Right ventricle myocardium (tissue), 1 donor: ENCODE results near the gene FFAR2.

GRCh38 chr19:34218151-34218664, 36.1 kb upstream of the GARRE1 start:
- PRO-cap, 2 experiments, result no peak in any of the 2 experiments

DNA sequence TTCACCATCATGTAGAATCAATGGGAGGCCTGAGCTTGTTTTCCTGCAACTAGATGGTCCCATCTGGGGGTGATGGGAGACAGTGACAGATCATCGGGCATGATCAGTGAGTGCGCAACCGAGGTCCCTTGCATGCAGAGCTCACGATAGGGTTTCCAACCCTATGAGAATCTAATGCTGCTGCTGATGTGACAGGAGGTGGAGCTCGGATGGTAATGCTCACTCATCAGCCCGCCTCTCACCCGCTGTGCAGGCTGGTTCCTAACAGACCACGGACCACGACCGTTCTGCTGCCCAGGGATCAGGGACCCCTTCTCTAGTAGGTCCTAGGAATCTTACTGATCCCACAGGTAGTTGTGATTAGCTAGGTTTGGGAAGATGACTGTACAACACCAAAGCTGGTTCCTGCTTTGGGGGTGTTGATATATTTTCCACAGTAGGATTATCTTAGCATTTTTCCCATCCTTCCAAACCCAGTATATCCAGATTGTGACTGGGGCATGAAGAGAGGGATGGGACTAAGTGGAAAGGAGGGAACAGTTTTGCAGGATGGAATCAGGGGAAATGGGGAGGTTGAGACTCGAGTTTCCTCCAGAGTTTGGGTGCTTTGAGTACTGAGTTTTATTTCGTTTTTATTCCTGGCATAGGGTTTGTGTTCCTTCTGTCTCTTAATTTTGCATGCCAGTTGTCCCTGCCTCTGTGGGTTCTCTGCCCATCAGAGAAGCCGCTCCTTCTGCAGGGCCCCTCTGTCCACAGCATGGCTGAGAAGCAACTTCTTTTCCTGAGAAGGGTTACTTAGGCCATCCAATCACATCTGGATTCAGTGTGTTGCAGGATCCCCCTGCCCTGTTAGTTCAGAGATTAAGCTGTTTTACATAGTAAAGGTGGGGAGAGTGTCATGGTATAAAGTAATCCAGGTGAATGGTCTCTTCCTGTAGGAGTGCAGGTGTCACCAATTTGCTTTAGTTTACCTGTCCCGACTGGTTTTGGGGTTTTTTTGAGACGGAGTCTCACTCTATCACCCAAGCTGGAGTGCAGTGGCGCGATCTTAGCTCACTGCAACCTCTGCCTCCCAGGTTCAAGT, 23.2 kb upstream of the GARRE1 start:
- PRO-cap, 2 experiments, result no peak in any of the 2 experiments

DNA sequence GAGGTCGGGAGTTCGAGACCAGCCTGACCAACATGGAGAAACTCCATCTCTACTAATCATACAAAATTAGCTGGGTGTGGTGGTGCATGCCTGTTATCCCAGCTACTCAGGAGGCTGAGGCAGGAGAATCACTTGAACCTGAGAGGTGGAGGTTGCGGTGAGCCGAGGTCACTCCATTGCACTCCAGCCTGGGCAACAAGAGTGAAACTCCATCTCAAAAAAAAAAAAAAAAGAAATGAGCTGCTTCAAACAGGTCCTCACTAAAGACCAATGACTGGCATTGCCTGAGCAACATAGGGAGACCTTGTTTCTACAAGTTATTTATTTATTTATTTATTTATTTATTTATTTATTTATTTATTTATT, 19.8 kb upstream of the GARRE1 start:
- PRO-cap, 2 experiments, result no peak in any of the 2 experiments

GRCh38 chr19:34337022-34337719, 27.8 kb upstream of the GPI start:
- PRO-cap, 2 experiments, result no peak in any of the 2 experiments

- PRO-cap, 2 experiments, result no peak in any of the 2 experiments
These were observed 27.3 kb upstream of the GPI start for GRCh38 chr19:34337720-34338148.

DNA sequence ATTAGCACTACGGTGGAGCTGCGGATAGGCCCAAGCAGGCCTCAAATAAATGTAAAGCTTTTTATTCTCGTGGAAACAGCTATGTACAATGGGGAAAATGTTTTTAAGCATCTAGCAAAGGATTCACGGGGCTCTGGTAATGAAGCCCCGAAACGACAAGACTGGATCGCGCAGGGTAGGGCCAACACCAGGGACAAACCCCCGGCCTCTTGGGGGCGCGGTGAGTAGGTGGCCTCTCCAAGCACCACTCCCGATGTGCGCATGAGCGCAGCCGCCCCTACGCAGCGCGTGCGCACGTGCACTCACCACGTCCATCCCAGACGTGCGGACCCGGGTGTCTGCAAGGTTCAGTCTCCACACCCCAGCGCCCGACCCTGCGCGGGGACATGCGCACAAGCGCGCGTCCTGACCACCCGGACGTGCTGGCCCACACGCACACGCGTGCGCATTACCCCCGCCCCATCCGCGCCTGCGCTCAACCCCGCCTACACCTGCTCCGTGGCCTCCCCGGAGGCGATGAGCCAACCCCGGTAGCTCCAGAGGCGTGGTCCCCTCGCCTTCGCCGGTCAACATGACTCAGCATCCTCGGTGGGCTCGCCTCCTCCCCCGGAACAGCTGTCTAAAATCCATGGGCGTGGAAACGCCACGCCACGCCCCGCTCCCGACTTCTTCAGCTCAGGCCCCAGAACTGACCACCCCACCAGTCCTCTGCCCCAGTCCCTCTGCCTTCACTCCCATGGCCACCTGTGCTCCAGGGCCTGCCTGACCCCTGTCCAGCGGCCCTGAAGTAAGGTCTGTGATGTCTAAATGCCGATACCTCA, 5.8 kb upstream of the GPI start:
- PRO-cap, 2 experiments, result peak in 2 of 2 experiments; most common plus-strand start position 462 of the sequence (in 1); most common minus-strand start position 263 of the sequence (in 1)

GRCh38 chr19:34999069-35000065, 756 bp upstream of the GRAMD1A start:
- PRO-cap, 2 experiments, result peak in 2 of 2 experiments; most common plus-strand start chr19:34999449 (in 1); most common minus-strand start chr19:34999433 (in 2)

DNA sequence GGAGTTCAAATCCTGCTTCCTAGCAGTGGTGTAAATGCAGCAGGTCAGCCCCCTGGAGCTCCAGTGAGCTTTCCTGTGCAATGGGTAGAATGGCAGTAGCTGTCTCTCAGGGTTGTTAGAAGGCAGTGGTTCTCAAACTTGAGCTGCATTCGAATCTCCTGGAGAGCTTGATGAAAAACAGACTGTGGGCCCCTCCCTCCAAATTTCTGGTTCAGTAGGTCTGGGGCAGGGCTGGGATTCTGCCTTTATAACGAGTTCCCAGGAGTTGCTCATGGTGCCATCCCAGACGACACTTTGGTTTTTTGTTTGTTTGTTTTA, 3.6 kb upstream of the SCN1B start:
- PRO-cap, 2 experiments, result peak in 1 of 2 experiments; most common plus-strand start position 253 of the sequence (in 1)

GRCh38 chr19:35043347-35043969, 1.9 kb downstream of the HPN start:
- PRO-cap, 2 experiments, result no peak in any of the 2 experiments

DNA sequence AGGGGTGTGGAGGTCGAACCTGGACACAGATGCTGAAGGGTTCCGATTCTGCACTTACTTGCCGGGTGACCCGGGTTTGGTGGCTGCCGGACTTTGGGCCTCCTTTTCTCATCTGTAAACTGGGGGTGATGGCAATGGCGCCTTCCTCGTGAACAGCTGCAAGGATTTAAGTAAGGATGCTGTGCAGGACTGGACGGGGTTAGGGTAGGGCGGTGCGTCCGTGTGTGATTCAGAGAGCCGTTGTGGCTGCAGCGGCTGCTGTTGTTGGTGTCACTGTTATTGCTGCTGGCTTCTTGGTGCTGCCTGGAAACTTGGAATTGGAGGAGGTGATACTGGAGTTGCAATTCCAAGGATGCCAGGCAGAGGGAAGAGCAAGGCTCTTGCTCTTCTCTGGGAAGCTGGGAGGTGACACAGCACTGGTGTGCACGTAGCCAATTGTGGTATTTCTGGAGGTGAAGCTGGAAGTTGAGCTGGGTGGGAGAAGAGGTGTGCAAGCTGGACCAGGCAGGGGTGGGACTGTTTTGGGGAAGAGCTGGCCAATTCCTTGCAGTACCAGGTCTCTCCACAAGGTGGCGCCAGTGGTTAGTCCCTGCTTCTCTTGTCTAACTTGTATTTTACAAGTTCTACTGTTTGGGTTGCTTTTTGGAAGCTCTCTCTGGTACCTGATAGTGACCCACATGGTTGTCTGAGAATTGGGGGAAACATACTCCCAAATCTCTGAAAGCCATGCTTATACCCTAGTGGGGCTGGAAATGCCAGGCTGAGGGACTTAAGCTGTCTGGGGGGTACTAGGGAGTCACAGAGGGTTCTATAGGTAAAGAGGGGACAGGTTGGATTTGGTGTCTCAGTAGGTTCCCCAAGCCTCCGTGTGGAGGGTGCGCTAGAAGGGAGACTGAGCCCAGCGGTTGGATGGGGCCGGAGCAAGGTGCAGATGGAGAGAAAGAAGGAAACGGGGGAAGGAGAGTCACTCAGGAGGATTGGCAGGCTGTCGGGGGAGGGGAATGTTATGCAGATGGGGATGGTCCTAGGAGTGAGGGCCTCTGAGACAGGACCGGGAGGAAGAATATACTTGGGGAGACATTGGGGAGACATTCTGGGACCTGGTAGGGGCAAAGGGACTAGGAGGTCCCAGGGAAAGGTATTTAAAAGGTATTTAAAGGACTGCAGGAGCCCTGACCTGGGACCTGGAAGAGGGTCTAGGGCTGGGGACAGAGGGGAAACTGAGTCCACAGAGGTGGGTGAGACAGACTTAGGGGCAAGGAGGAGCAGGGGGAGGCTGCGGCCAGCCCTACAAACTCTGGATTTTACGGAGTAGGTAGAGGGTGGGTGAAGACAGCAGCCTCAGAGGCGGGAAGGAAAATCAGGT, 2.9 kb downstream of the HPN start:
- PRO-cap, 2 experiments, result no peak in any of the 2 experiments

DNA sequence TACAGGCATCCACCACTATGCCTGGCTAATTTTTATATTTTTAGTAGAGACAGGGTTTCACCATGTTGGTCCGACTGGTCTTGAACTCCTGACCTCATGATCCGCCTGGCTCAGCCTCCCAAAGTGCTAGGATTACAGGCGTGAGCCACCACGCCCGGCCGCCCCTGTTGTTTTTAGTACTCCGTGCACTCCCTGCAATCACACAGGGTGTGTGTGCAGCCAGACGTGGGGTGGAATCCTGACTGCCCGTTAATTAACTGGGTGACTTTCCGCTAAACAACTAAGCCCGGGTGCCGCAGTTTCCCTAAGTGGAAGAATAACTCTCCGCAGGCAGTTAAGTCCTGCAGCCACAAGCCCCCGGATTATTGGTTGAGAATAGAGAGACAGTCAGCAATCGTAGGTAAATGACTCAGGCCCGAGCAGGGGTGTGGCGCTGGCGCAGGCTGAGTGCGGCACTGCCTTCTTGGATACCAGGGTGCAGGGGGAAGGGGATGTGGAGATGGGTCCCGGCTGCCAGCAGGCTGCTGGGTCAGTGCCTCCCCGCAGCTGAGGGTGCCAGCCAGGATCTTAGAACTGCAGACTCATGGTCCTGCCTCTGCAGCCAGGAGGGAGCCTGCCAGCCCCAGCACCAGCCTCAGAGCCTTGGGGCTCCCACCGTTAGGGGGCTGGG, 6.1 kb upstream of the FXYD3 start:
- PRO-cap, 2 experiments, result no peak in any of the 2 experiments

- PRO-cap, 2 experiments, result no peak in any of the 2 experiments
These were observed 5.1 kb downstream of the FXYD3 start for GRCh38 chr19:35120366-35121496.

DNA sequence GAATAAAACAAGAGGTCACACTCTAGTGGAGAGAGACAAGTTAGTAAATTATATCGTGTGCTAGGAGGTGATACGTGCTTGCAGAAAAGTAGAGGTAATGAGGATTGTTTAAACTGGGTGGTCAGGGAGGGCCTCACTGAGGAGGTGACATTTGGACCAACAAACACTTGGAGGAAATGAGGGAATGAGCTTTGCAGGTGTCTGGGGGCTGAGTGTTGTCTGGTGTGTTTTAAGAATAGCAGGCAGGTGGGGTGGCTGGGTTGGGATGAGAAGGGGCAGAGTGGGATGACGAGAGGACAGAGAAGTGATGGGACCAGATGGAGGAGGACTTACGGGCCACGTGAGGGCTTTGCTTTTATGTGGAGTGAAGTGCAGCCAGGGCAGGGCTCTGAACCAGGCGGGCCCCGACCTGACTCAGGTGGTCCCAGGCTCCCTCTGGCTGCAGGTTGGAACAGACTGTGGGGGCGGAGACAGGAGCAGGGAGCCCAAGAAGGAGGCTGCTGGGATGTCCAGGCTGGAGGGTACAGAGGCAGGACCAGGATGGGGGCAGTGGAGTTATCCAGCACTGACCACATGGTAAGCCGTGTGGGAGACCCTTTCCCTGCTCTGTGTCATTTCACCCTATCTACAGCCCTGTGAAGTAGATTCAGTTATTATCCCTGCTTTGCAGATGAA, 2.0 kb downstream of the FXYD5 start:
- PRO-cap, 2 experiments, result no peak in any of the 2 experiments

DNA sequence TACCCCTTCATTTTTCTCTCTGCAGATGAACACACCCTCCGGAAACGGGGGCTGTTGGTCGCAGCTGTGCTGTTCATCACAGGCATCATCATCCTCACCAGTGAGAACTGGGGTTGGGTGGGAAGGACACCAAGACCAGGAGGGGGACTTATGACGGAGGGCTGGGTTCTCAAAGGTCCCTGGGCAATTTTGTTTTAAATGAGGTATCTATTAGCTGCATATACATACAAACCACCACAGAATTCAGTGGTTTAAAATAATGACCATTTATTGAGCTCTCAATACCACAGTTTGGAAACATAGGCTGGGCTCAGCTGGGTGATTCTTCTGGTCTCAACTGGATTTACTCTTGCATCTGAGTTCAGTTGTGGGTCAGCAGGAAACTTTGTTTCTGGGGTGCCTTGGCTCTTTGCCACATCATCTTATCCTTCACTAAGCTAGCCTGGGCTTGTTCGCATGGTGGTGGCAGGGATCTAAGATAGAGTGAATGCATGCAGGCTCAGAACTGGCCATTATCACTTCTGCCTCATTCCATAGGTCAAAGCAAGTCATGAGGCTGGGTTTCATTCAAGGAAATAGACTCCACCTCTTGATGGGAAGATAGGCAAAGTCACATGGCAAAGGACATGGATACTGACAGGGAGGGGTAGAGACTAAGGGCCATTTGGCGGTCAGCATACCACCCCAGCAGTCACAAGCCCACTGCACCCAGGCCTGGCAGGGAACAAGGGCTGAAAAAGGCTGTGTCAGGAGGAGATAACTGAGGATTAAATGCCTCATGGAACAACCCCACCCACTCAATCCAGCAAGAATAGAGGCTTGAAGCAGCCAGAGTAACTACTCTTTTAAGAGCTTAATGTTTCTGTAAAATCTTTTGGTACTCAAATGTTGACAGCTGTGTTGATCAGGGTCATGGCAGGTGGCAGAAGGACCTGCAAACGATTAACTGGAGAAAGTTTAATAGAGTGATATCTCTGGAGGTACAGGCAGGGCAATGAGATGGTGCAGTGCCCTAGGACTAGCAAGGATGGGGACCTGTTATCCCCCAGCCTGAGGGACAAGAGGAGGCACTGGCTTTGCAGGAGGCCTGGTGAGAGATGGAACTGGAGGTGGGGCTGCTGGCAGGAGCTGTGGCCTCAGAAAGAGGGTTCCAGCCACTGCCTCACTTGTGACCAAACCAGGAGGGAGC, 12.1 kb downstream of the FXYD5 start:
- PRO-cap, 2 experiments, result no peak in any of the 2 experiments

- PRO-cap, 2 experiments, result no peak in any of the 2 experiments
These were observed 653 bp downstream of the LSR start for GRCh38 chr19:35249424-35249885.

DNA sequence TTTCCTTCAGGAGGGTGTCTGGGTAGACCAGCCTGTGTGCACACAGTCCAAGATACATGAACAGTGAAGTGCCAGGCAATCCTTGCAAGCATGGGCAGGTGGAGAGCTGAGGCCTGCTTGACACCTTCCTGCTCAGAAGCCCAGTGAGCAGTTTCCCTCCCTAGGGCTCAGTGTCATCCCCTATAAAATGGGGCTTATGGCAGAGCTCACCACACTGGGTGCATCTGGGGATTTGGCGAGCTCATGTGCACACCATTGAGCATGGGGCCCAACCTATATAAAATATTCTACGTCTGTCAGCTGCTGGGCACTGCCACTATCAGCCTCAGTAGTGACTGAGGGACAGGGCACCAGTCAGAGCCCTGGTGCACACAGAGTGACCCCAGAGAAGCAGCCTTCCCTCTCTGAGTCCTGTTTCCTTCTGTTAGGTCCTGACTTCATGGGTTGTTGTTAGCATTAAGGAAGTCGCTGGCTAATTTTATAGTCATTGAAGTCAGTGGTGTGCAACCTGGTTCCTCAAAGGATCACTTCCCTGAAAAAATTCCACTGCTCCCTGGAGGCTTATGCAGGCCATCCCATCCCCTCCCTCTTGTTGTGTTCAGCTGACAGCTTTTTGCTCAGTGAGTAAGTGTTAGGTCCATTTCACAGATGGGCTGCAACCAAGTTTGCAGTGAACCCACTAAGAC, 4.1 kb upstream of the USF2 start:
- PRO-cap, 2 experiments, result no peak in any of the 2 experiments

DNA sequence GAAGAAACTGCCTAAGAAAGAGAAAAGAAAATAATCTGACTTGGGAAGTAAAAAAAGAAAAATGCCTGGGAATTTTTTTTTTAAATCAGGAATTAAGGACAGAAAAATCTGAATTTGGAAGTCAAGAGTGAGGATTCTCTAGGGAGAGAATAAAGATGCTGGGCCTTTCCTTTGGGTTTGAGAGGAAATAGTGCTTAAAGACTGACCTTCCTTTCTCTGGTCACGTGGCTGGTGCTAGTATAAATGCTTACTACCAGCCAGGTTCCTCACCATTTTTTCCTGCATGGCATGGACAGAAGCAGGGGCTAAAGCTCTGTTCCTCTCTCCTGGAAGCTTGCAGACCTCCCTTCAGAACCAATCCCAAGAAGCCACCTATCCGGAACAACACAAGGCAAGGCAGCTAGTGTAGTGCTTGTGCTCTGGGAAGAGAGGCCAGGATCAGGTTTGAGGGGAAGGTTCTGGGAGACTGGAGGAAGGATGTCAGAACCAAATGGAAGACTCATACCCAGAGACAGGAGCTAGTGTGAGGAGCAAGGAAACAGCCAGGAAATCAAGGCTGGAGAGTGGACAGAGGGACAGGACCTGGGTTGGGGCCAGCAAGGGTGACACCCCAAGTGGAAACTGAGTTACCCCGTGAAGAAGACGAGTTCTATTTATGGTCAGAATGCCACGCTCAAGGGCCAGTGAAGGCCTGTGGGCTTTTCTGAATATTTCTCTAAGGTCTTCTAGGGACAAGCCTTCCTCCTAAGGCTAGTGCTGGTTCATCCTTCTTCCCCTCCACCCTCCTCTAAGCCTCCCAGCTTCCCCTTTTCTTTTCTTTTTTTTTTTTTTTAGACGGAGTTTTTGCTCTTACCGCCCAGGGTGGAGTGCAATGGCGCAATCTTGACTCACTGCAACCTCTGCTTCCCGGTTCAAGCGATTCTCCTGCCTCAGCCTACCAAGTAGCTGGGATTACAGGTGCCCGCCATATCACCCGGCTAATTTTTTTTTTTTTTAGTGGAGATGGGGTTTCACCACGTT, at the start of gene FFAR2:
FFAR2 (plus strand) TSS at position 269 of the 1,020 bp plus-strand sequence.
- PRO-cap, 2 experiments, result no peak in any of the 2 experiments

GRCh38 chr19:35495320-35495766, 5.1 kb upstream of the KRTDAP start:
- PRO-cap, 2 experiments, result no peak in any of the 2 experiments

- PRO-cap, 2 experiments, result peak in 2 of 2 experiments; most common plus-strand start chr19:35740808 (in 2); most common minus-strand start chr19:35740485 (in 1)
These were observed 1.6 kb downstream of the IGFLR1 start for GRCh38 chr19:35740250-35741436.

DNA sequence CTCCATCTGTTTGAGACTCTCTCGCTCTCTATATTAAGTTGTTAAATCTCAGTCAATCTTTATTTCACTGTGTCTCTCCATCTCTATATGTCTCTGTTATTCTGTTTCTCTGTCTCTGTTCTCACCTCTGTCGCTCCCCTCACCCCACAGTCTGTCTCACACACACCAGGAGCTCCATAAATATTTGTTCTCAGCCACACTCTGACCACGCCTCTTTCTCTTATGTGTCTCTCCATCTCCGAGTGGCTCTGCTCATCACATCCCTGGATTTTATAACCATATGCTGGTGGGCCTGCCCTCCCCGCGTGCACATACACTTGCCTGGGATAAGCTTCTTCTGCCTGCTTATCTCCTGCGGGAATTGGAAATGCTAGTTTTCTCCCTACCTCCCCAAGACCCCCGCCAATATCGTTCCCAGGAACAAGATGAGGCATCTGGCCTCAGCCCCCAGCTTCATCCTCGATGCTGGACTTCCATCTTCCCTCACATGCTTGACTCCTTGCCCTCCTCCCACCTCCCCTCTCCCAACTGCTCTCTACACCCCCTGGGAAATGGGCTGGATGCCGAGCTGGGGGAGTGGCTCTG, 2.0 kb upstream of the KIRREL2 start:
- PRO-cap, 2 experiments, result no peak in any of the 2 experiments